ENCODE measurements around a stretch of chr6.

- PRO-cap = no peak
These were observed 143.9 kb upstream of the GMDS start for GRCh38 chr6:2389350-2389594.

DNA sequence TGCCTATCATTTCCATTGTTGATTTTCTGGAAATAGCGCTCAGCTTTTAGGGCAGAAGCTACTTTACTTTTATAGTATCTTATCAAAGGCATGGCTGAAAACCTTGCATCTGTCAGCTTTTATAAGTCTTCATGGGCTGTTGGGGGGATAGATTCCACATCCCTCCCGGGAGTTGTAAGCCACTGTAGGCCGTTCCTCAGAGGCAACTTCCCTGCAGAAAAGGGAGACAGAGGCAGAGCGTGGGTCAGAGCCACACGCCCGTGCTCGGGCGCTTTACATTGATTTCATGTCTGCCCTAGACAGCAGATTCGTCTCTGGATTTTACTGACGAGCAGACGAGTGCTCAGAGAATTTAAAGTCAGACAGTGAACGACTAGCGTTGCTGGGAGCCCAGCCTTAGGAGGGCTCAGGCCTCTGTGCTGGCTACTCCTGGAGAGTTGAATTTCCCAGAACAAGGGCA, 126.8 kb downstream of the MYLK4 start:
- PRO-cap = no peak

DNA sequence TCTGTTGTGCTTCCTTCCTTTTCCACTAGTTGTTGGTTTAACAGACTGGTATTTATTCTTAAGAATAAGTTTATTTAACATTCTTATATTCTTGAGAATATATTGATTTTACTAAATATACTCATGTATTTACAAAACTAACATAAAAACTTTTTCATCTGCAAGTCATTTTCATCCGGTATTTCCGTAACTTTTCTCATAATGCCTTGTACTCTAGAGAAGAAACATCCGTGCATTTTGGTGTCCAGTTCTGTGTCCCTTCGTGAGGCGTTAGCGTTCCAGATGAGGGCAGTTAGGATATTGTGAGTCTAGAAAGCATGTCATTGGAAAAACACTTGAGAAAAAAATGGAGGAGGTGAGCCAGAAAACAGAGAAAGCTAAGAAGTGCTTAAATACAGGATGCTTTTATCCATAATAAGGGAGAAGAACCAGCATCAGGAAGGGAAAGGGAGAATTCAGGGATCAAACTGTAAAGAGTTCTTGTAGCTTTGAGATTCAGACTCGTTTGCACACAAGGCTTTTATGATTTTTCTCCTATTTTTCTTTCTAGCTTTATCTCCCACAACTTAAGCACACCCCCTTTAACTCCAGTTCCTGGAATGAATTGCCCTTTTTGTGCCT, 1.8 kb downstream of the WRNIP1 start:
- PRO-cap = no peak

DNA sequence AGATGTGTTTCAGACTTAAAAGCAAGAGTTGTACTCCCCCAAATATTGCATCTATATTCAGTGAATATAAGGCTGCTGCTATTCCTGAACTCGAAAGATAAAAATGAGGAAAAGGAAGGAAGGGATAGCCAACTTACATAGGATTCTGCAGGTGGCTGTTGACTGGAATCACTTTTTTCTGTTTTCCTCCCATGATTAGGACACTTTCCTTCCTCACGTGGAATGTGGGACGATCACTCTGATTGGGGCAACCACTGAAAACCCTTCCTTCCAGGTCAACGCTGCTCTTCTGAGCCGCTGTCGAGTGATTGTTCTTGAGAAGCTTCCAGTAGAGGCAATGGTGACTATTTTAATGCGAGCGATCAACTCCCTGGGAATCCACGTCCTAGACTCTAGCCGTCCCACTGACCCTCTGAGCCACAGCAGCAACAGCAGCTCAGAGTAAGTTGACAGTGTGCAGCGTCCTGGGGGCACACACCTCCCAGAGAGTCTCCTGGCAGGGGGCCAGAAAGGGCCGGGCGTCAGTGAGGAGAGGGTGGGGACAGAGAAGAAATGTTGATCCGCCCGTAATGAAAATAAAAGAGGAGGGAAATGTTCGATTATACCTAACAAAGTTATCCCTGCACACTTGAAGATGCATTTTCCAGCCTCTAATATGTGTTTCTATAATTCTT, 4.9 kb downstream of the WRNIP1 start:
- PRO-cap = no peak

DNA sequence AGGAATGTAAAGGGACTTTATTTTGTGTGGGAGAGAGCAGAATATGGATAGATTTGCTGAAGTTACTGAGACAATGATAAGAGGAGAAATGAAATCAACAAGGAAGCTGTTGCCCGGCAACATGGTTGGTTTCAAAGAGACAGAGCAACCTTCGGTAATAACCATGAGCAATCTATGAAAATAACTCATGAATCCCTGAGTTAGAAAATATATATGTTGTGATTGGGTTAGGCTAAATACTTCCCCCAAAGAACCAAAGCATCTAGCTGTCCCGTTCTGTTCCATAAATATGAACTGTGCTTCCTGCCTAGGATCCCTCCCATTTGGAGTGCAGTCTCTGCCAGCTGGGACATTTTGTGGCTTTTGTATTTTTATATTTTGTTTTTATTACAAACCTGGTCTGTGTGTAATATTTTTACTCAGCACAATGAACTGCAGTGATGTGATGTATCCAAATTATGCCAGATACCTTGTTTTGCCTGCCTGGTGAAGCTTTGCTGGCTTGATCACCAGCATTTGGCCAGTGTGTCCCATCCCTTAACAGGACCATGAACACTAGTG, 23.0 kb downstream of the SERPINB1 start:
- PRO-cap = unidirectional peak, minus-strand start at position 285 of the sequence

- PRO-cap = bidirectional peak, plus-strand start at chr6:2823377, minus-strand start at chr6:2823291
These were observed 18.4 kb downstream of the SERPINB1 start for GRCh38 chr6:2822935-2823976.

DNA sequence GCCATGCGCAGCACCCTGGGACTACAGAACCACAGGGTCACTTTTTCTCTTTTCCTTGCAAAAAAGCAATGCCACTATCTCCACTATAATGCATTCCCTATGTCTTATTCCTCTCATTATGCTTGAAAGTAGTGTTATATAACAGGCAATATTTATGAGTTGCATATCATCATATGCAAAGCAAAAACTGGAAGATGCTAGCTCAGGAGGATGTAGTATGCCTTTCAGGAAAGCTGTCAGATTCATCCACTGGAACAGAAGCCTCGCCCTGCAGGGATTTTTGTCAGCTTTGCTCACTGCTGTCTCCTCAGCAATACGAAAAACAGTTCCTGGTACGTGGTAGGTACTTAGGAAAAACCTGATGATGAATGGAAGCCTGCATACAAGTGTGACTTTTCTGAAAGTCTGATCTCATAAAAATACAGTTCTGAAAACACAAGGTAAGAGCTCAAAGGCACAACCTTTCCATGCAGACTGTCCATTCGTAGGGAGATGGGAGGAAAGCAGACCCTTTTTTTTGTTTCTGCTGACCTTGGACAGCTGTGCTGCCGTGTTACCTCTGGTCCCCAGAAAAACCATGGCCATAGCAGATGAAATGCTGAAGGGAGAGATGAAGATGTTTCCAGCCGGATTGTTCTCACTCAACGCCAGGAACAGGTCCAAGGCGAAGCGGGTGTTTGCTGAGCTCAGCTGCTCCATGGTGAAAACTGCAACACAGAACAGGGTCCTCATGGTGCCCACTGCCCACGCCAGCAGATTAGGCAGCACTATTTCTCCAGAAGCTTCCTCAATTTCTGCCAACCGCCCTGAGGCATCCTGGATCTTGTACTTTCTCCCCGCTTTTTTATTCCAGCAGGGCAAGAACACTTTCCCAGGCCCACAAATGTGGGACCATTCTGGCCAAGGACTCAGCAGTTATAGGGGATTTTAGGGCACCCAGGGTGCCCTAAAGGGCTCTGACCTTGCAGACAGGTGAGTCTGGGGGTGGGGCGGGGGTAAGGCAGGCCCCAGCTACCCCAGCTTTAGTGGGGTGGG, 1.5 kb downstream of the SERPINB1 start:
- PRO-cap = unidirectional peak, plus-strand start at position 239 of the sequence; unidirectional peak, plus-strand start at position 361 of the sequence; unidirectional peak, plus-strand start at position 847 of the sequence

DNA sequence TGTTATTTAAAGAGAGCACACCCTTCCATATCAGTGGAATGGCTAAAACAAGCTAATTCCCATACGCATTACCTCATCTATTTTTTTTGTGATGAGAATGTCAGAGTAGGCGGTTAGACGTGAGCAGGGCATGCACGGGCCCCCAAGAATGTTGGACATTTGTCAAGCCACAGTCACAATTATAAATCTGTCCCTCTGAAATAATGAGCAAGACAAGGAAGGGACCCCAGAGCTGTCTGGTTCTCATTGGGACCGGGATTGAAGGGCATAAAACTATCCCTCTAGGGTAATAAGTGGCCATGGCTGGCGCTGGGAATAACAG, 33.0 kb downstream of the SERPINB6 start:
- PRO-cap = no peak

DNA sequence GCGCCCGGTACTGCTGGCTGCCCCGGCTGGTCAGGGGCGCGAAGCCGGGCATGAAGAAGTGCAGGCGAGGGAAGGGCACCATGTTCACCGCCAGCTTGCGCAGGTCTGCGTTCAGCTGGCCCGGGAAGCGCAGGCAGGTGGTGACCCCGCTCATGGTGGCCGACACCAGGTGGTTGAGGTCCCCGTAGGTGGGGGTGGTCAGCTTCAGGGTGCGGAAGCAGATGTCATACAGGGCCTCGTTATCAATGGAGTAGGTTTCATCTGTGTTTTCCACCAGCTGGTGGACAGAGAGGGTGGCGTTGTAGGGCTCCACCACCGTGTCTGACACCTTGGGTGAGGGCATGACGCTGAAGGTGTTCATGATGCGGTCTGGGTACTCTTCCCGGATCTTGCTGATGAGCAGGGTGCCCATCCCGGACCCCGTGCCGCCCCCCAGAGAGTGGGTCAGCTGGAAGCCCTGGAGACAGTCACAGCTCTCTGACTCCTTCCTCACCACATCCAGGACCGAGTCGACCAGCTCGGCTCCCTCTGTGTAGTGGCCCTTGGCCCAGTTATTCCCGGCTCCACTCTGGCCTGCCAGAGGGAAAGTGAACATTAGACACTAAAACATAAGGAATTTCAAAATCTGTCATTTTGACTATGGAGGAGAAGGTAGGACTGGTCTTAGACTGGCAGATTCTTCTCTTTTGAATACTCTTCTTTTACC, 2.8 kb downstream of the TUBB2A start:
- PRO-cap = no peak

DNA sequence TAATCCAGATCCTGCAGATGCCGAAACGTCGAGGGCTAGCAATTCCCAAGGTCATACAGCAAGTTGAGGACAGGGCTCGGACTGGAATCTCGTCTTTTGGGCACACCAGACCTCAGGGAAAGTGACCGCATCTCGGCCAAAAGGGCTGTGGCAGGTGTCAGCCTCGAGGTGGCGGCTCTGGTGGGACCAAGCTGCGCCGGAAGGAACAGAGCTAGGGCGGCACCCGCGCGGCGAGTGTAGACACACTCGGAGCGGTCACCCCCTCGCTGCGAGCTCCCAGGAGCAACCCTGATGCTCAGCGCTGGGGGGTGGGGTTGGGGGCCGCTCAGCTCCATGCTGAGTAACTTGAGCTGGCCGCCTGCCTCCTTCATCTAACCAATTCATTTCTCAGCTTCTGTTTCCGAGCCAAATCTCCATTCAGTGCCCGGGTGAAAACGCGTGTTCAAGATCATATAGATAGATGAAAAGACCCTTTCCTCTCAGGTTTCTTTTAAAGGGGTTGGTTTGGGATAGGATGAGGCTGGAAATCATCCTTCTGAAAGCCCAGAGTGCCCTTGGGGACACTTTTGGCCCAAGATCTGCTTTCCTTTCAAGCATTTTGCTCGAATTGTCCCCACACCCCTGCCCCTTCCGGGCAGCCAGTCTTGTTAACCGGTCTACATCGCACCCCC, 2.2 kb upstream of the TUBB2B start:
- PRO-cap = no peak

GRCh38 chr6:3247192-3247513, 11.6 kb upstream of the PSMG4 start:
- PRO-cap = no peak

DNA sequence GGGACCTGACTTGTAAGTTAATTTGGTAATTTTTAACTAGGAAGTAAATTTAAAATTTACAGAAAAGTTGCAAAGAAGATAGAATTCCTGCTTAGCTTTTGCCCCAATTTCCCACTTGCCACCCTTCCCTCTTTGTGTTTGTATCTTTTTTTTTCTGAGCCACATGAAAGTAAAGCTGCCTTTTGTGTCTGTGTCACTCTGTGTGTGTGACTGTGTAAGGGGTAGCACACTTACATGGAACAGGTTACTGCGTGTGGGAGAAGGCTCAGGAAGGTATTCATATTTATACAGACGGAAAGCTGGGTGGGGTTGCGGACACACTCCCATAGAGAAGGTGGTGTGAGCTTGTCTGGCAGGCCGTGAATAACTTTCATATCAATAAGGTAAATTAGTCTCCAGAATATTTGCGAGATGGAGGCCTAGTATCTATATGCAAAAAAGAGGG, 6.0 kb downstream of the PSMG4 start:
- PRO-cap = no peak

DNA sequence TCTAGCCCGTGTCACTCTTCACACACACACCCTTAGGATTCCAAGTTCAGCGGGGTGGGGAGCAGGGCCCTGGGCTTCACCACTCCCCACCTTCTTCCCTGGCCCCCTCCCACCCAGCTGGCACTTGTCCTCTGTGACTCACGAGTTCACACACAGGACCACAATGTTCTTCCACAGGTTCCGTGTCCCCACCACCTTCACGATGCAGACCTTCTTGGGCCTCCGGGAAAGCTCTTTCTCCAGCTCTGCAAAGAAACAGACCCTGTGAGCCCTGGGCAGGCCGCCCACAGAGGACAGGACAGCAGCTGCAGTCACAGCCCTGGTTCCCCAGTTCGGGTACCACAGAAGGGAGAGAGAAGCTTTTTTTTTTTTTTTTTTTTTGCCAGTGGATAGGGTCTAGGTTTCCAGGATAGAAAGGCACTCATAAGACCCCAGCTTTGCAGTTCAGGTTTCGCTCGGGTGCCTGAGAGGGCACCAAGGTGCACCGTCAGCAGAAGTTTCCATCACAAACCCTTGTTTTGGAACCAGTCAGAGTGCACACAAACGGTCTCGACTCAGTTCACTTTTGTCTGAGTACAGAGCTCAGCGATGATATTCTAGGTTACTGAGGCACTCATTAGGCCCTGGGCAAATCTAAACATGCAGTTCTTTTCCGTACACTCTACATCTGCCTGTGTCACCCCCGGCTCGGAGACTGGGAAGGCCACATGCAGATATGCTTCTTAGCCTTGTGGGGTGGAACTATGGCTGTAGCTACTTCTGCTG, 31.1 kb downstream of the PSMG4 start:
- PRO-cap = no peak

GRCh38 chr6:3291771-3292416, 33.1 kb downstream of the PSMG4 start:
- PRO-cap = no peak

- PRO-cap = no peak
These were observed 59.2 kb downstream of the PSMG4 start for GRCh38 chr6:3317786-3318561.

DNA sequence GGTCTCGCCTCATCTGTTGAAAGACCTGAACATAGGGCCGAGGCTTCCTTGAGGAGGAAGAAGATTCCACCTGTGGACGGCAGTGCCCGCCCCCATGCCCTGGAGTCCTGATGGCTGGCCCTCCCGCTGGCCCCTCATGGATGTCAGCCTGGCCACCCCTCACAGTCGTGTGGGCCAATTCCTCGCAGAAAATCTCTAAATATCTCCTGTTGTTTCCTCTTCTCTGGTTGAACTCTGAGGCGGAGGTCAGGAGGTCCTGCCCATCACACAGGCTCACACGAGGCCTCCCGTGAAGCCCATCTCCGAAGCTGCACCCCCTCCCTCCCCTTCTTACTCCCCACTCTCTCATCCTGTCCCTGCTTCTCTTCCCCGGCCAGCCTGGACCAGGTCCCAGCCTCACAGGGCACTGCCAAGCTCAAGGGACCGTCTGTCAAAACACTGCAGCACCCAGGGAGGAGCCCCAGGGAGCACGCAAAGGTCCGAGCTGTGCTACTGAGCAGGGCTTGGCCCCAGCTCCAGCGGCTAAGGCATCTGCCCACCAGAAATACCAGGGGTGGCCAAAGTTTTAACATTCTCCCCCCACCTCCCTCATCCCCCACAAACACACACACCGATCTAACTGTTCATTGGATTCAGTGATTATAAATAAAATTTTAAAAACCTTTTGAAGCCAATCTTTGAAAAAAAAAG, 70.0 kb downstream of the PSMG4 start:
- PRO-cap = no peak

- PRO-cap = no peak
These were observed 89.3 kb downstream of the PSMG4 start for GRCh38 chr6:3347915-3348628.

- PRO-cap = no peak
These were observed 96.4 kb downstream of the PSMG4 start for GRCh38 chr6:3355294-3355462.

- PRO-cap = bidirectional peak, plus-strand start at chr6:3410802, minus-strand start at chr6:3410484
These were observed 46.2 kb downstream of the SLC22A23 start for GRCh38 chr6:3410361-3411323.

- PRO-cap = no peak
These were observed 128.5 kb upstream of the SLC22A23 start for GRCh38 chr6:3585449-3585742.

Measured in rectum (tissue), 1 donor.